ENCODE data around the genes PIAS4 and MPND.

GRCh38 chr19:4006901-4007865 is at the start of gene PIAS4:
Gene PIAS4, plus strand, starts transcription at chr19:4007736.
- PRO-cap, 2 experiments = peak in 2 of 2 experiments; most common plus-strand start chr19:4007758 (in 2); most common minus-strand start chr19:4007451 (in 1)

- PRO-cap, 2 experiments = no peak in any of the 2 experiments
Measured at GRCh38 chr19:4032816-4033300, 25.3 kb downstream of the PIAS4 start.

DNA sequence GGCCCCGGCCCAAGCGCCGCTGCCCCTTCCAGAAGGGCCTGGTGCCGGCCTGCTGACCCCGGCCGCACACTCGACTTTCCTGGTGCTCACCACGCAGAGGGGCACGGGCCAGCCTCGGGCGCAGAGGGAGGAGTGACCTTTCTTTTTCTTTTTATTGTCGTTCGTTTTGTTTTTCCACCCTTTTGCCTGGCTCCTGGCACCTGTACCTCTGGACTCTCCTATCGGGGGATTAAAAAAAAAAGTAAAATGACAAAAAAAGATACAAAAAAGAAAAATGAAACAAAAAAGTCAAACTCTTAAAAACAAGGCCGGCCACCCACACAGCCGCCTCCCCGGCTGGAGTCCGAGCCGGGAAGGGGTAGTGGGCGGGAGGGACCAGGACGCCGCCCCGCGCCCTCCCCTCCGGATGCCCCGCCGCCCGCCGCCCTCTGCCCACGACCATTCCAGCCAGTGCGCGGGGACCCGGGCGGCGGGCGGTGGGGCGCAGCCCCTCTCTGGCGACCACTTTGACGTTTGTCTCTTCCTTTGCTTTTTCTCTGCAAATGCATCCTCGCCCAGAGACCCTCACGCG is 28.8 kb downstream of the ZBTB7A start:
- PRO-cap, 2 experiments = no peak in any of the 2 experiments

GRCh38 chr19:4043286-4043991 is 23.3 kb downstream of the ZBTB7A start:
- PRO-cap, 2 experiments = no peak in any of the 2 experiments

GRCh38 chr19:4045601-4046095 is 21.1 kb downstream of the ZBTB7A start:
- PRO-cap, 2 experiments = no peak in any of the 2 experiments

GRCh38 chr19:4046940-4047469 is 19.7 kb downstream of the ZBTB7A start:
- PRO-cap, 2 experiments = no peak in any of the 2 experiments

- PRO-cap, 2 experiments = no peak in any of the 2 experiments
Measured at GRCh38 chr19:4062624-4063564, 3.8 kb downstream of the ZBTB7A start.

GRCh38 chr19:4068014-4068371 is 1.3 kb upstream of the ZBTB7A start:
- PRO-cap, 2 experiments = peak in 1 of 2 experiments; most common minus-strand start chr19:4068255 (in 1)

GRCh38 chr19:4089986-4090265 is 23.2 kb upstream of the ZBTB7A start:
- PRO-cap, 2 experiments = no peak in any of the 2 experiments

DNA sequence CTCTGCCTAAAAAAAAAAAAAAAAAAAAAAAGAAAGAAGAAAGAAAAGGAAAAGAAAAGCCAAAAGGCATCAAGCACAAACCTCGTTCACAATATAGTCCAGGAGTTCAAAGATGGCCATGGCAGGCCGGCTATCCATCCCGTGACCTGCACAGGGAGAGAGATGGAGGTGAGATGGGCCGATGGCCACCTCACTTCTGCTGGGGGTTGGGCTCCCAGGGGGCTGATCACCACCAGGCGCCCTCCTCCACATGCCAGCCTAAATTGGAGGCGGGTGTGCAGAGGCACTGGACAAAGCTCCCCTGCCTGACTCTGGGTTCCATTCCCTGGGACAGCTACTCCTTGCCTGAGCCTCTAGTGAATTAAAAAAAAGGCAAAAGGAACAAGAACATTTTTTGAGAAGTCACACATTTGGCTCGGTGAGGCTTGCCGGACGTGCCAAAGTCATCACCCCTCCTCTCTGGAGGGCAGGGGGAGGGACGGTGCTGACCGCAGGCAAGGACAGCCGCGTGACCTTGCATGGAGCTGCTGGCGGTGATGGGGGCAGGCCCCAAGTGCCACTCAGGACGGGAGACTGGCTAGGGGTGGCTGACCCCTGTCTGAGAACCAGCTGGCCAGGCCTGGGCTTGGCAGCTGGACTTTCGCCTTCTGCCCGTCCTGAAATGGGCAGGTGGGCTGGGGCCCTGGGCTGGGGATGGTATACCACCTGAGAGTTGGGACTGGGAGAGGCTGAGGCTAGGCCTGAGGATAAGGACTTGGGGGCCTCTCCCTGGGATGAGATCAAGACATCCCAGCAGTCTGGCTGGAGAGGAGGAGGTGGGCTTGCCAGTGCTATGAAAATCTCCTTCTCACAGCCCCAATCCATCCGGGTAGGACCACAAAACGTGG is 26.5 kb downstream of the MAP2K2 start:
- PRO-cap, 2 experiments = no peak in any of the 2 experiments

DNA sequence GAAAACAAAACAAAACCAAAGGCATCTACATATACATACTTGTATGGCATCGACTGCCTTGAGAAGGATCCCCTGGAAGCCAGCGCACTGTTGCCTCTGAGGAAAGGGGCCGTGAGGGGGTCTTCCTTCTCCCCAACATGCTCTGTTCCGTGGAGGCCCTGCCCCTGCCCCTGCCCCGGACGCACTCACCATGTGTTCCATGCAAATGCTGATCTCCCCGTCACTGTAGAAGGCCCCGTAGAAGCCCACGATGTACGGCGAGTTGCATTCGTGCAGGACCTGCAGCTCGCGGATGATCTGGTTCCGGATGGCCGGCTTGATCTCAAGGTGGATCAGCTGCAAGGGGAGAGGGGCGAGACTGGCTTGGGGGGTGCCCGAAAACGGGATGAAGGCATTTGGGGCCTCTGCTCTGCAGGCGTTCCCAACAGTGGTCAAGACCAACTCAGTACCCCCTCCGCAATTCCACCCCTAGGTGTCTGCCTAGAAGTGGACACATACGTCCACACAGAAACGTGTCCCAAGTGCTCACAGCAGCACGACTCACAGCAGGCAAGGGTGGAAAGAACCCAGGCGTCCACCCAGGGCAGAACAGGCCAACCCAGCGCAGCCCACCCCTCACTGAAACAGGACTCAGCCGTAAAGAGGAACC is 13.5 kb downstream of the MAP2K2 start:
- PRO-cap, 2 experiments = no peak in any of the 2 experiments

DNA sequence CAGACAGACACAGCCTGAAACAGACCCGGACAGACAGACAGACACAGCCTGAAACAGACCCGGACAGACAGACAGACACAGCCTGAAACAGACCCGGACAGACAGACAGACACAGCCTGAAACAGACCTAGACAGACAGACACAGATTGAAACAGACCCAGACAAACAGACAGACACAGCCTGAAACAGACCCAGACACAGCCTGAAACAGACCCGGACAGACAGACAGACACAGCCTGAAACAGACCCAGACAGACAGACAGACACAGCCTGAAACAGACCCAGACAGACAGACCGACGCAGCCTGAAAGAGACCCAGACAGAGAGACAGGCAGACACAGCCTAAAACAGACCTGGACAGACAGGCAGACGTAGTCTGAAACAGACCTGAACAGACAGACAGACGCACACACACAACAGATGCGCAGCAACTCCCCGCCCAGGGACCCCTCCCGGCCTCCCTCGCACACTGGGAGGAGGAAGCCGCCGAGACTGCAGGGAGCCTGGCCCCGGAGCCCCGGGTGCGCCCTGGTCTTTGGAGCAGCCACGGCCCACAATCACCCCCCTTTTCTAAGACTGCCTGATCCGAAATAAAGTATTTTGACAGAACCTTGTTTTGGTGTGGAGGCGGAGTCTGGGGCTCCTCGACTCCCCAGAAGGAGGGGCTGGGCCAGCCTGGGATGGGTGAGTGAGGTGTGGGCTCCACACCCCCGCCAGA is 9.8 kb downstream of the SIRT6 start:
- PRO-cap, 2 experiments = no peak in any of the 2 experiments

DNA sequence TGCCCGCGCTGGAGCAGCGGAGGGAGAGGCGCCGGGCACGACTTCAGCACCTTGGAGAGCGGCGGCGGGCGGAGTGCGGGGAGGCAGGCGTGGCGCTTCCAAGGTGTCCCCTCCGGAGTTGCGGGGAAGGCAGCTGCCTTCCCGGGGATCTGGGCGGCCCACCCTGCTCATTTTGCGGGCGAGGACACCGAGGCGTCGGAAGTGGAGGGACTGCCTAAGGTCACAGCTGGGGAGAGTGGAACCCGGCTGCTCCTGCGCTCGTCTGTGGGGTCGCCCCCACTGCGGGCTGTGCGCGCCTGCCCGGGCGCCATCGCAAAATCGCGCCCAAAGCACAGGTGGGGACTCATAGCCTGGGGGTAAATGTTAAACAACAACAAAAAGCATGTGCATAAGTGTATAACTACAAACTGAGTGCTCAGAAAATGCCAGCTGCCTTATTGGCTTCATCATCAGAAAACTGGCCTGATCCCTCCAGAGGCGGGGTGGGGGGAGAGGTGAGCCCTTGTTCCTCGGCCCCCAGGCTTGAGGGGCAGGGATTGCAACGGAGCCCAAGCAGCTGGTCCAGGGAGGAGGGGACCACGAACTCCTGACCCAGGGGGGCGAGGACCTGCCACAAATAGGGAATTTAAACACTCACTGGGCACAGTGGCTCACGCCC is 9.1 kb downstream of the SIRT6 start:
- PRO-cap, 2 experiments = no peak in any of the 2 experiments

DNA sequence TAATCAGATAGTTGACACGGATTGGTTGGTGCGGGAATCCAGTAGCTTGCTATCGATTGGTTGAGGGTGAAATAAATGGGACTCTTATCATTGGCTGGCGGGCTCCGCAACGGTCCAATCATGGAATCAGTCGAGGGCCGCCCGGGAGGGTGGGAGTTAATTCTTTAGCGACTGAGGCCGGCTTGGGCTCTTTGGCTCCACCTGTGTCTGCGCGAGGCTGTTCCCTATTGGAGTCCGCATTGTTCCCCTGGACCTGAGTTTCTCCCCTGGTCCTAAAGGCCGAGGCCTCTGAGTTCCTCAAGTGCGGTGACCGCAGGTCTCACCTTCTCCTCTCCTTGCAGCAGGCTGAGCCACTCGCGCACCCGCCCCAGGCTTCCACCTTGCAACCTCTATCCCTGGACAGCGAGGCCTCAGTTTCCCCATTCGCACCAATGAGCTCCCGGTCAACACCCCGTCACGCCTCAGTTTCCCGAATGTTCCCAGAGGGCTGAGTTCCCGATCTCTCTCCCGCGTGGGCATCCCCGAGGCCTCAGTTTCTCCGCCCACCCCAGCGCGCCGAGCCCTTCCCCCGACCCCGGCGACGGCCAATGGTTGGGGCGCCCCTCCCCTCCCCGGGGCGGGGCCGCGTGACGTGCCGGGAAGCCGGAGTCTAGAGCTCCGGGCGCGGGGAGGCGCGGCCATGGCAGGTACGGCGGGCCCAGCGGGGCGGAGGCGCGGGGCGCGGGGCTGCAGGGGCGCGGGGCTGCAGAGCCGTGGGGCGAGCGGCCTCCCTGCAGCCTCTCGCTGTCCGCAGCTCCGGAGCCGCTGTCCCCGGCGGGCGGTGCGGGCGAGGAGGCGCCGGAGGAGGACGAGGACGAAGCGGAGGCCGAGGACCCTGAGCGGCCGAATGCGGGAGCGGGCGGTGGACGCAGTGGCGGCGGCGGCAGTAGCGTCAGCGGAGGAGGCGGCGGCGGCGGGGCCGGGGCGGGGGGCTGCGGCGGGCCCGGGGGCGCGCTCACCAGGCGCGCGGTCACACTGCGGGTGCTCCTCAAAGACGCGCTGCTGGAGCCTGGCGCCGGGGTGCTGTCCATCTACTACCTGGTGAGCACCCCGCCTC is at the start of gene MPND:
Gene MPND, plus strand, starts transcription at position 648 of the 1,096 bp plus-strand sequence.
- PRO-cap, 2 experiments = peak in 2 of 2 experiments; most common plus-strand start position 159 of the sequence (in 2); most common minus-strand start position 531 of the sequence (in 1)

- PRO-cap, 2 experiments = no peak in any of the 2 experiments
Measured at GRCh38 chr19:4345492-4346367, 2.4 kb downstream of the MPND start.

GRCh38 chr19:4396547-4397171 is 3.7 kb downstream of the SH3GL1 start:
- PRO-cap, 2 experiments = no peak in any of the 2 experiments

GRCh38 chr19:4403204-4403828 is 876 bp downstream of the CHAF1A start:
- PRO-cap, 2 experiments = no peak in any of the 2 experiments

GRCh38 chr19:4448125-4449025 is 9.2 kb downstream of the UBXN6 start:
- PRO-cap, 2 experiments = no peak in any of the 2 experiments

DNA sequence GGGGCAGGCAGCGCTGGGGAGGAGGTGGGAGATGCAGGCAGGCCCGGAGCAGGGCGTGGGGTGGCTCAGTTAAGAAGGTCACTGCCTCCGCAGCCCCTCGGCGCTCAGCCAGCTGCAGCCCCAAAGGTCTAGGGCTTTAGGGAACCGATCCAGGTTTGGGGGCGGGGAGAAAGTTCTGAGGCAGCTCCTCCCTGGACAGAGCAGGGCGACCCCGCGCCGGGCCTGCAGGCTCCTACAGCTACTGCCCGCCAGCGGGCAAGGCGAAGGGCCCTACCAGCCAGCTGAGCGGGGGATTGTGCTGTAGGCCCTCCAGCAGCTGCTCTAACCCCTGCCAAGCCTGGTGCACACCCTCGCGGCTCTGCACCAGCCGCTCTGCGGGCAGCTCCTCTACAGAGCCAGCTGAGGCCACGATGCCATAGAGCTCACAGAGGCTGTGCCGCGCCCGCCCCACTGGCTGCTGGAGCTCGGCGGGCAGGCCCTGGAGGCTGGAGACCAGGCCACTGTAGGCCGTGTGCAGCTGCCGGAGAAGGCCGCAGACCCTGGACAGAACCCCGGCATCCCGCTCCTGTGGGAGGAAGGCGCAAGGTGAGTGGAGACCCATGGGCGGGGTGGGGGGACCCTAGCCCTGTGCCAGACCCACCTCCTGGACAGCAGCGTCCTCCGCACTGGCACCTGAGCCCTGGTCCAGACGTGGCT is 13.9 kb downstream of the PLIN4 start:
- PRO-cap, 2 experiments = no peak in any of the 2 experiments

- PRO-cap, 2 experiments = no peak in any of the 2 experiments
Measured at GRCh38 chr19:4531467-4531979, 3.5 kb downstream of the PLIN5 start.

All from Colon Carcinoma Metastatic in the Lung (tissue), 2 donors.